ENCODE measurements around a stretch of chr1.

DNA sequence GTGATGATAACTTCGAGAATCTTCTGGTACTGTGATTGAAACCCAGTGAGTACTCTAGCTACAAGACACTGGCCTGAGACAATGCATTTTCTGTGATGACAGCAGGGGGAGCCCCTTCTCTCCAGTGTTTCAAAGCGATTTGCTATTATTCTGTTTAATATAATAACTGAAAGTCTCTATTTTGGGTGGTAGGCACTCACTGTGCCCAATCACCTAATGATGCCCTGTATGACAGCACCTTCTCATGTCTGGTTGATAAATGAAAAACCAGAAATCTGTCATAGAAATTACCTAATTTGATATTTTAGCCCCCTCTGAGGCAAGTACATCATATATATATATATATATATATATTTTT lies 12.0 kb downstream of the IRF2BP2 start:
- RRBS = no CpG with 5 or more reads among the region's 2 CpGs

- RRBS = no CpG with 5 or more reads among the region's 4 CpGs
Measured at GRCh38 chr1:234607784-234607970, 2.3 kb downstream of the IRF2BP2 start.

- RRBS = no CpG with 5 or more reads among the region's 8 CpGs
Measured at GRCh38 chr1:234617033-234617800, 7.2 kb upstream of the IRF2BP2 start.

- RRBS = no CpG with 5 or more reads among the region's 7 CpGs
Measured at GRCh38 chr1:234670936-234671284, 60.9 kb upstream of the IRF2BP2 start.

DNA sequence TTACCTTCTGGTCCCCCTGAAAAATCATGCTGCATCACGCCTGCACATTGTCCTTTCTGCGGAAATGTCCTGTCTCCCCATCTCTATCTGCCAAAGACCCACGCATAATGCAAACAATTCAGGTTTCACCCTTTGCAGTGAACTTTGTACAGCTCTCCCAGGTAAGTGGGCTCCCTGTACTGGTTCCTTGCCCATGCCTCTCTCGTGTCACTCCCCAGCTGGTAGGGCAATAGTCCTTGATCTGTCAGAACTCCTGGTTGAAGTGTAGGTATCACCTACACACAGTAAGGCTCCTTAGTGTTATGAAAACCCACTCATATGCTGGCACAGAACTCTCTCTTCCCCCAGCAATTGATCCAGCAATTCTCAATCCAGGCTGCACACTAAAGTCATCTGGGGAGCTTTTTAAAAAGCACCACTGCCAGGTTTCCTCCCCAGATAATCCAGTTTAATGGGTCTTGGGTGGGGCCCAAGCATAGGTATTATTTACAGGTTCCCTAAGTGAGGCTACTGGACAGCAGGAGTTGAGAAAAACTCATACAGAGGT lies 103.1 kb upstream of the IRF2BP2 start:
- RRBS = no CpG with 5 or more reads among the region's 4 CpGs

DNA sequence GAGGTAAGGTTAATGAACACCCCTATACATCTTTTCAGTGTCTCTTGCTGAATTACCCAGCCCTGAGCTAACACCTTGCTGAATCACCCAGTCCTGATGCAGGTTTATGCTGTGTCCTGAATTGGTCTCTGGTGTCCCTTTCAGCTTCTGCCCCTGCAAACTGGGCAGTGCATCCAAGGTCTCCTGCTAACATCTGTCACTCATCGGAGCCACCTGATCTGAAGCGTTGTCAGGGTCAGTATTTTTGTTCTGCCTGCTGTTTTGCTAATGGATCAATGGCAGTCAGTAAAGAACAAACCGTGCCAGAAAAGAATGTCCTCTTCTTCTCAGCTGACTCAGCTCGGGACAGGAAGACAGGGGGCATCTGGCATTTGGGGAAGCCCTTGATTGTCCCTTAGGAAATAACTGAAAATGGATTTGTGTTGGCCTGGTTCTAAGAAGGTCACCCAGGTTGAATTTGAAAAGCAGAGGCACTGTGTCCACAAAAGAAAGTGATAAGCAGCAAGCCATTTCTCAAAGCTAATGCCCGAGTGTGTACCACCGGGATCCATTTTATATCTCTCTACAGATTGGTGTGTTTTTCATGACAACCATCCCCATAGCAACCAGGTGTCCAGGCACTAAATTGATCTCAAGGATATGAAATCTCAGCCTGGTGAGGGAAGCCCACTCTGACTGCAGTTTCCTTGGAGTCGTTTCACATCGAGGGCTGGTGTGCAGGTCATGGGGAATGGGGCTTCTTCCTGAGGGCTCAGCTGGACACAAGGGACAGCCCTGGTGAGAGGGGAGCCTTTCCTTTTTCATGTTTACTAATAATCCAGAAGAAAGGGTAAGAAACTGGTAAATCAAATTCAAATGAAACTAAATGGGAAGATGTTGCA lies 109.7 kb upstream of the IRF2BP2 start:
- RRBS = no CpG with 5 or more reads among the region's 8 CpGs

DNA sequence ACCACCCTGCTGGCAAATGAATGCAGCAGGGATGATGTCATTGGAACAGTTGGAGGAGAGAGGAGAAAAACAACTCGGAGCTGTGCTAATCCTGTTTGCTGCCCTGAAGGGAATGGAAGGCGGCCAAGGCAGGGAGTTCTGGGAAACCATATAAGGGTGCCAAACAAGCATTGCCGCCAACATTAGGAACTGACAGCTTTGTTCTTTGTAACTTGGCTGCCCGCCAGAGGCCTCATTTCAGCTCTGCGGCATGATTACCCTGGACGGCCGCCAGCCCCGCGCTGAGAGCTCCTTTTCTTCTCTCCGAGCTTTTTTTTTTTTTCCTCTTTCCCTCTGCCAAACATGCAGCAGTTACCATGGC lies 114.2 kb upstream of the IRF2BP2 start:
- RRBS = no CpG with 5 or more reads among the region's 10 CpGs

DNA sequence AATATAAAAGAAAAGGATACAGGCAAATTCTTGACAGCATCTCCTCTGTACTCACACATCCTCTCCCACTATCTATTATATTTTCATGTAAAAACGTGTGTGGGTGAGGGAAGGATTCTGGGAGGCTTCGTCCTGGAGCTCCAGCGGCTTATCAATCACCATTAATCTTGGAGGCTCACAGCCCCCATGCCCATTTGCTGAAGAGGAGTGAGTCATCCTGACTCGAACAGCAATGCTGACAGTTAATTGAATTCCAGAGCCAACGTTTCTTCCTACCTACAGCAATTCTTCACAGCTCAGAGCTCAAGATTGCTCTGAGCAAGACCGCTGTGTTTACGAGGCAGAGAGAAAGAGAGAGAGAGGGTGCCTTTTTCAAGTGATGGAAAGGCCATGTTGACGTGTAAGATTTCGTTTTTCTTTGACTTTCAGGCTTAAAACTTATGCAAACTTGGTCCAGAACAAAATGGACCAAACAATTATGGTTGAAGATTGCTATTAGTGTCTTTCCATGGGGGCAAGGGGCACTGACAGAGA lies 135.8 kb upstream of the IRF2BP2 start:
- RRBS = no CpG with 5 or more reads among the region's 9 CpGs

DNA sequence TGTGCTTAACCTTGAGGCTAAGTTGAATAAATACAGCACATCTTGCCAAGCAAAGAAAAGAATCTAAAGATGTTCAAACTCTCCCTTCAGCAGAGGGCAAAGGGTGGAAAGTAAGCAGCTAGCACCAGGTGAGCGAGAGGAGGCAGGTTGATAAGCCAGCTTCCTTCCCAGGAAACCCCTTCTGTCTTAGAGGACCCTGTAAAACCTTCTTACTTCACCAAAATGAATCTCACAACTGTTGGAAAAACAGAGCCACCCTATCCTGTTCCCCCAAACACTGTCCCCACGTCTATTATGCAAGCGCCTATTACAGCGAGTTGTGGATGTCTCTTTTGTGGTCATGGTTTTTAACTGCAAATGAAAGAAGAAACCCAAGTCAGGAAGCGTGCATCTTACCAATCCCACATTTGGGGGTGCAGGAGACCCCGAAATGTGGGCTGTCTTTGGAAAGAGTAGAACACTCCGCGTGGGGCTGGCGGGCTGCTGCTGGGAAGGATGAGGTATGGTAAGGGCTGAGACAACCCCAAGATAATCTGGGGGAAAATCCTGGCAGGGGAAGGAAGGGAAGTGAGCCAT lies 168.2 kb upstream of the IRF2BP2 start:
- RRBS = no CpG with 5 or more reads among the region's 9 CpGs

GRCh38 chr1:234823270-234823888 lies 213.4 kb upstream of the IRF2BP2 start:
- RRBS = no CpG with 5 or more reads among the region's 14 CpGs

DNA sequence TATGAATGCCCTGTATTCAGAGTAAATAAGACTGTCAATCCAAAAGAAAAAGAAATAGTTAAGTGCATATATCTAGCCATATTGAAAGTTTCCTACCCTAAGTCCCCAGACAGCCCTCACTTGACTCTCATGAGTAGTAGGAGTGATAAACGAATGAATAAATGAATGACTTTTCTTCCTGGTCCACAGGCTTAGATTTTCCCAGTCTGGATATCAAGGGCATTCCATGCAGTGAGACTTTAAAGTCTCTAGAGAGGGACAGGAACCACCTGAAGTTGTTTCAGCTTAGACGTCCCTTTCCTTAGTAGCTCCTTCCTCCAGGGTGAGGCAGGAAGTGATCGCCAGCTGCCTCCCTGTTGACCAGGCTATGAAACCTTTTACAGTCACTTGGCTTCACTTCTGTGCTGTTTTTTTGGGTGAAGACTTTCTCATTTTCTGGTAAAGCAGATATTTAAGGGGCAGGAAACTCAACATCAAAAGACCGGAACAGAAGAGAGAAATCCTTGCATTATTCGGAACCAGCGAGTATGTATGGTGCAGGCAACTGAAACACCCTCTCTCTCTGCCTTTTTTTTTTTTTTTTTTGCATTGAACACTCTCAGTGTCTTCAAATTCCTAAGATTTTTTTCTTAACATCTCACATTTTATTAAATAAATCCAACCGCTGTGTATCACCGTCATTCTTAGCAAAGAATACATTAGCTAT lies 234.5 kb upstream of the IRF2BP2 start:
- RRBS = no CpG with 5 or more reads among the region's 8 CpGs

GRCh38 chr1:234885526-234886165 lies 243.0 kb downstream of the TOMM20 start:
- RRBS = no CpG with 5 or more reads among the region's 10 CpGs

DNA sequence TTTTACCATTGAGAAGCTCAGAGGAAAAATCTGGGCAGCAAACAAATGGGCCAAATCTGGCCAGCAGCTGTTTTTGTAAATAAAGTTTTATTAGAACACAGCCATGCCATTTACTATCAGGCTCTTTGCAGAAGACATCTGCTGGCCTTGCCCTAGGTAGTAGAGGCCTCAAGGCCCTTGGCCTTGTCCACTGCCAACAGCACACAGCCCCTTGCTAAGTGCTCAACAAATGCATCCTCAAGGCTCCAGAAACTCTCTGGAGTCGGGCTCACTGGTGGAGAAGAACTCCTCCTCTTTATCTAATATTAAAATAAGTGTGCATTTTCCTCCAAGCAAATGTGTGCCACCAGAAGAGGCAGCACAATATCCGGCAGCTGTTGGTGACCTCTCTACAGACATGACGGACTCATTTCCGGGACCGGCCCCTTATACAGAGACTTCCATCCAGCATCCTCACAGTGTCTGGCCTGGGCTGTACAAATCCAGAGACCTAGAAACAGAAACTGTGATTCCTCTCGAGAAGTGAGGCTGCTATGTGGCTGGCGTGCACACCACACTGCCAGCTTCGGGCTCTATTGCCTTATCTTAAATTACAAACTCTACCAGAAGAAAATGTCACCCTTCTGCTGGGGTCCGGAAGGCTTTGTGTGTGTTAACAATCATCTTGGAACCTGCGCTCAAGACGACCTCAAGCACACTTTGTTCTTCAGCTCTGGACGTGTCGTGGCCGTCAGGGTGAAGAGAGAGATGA lies 203.9 kb downstream of the TOMM20 start:
- RRBS = no CpG with 5 or more reads among the region's 14 CpGs

- RRBS = no CpG with 5 or more reads among the region's 2 CpGs
Measured at GRCh38 chr1:234933463-234934077, 195.1 kb downstream of the TOMM20 start.

DNA sequence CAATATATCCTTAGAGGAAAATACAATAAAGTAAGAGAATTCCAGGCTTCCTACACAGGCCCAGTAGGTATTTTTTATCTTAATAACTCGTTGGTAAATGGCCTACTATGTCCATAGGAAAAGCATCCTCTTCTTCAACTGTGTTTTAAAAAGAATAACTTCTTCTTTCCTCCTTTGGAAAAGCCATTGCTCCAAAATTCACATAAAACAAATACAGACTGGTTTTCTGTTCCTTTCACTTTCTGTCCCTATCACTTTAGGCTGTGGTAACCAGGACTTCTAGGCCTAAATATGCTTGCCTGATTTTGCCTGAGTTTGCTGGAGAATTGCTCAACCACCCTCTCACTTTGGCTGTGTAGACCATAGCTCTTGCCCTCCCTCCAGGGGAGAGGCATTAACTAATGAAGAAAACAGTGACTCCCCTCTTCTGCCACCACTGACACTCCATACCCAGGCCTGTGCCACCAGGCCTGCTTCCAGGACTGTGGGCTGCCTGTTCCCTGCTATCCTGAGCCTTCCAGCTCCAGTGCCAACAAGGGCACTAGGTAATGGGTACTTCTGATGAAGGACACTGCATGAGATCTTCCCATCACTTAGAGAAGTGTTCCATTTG lies 163.6 kb downstream of the TOMM20 start:
- RRBS = no CpG with 5 or more reads among the region's 1 CpG

DNA sequence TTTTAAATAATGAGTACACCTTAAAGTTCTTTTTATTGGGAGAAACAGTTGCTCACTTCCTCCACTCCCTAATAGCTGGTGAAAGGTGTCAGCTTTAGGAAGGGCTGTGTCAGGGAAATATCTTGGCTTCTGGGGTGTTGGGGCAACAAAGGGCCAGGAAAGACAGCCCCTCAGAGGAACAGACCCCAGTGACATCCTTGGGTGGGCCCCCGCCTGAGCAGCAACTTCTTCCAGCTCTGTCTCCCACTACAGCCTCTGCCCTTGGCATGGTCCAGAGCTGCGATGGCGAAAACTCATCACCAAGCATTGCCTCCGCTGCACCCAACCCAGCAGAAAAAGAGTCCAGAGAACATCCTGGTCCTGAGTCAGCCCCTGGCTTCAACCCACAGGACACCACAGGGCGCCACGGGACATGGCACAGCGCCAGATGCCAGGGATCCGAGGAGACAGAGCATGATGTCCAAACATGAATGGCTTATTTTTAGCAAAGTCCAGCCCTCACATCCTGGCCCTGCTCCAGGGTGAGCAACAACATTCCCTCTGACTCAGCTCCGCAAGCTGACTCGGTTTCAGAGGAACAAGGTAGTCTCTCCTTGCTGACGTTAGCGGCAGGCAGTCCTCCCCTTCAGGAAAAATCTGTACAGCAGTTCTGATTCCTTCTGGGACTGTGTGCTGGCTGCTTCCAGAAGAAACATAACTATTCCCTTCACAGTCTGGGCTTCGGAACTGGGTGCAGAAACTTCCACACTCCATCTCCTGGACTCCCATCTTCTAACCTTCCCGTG lies 131.5 kb downstream of the TOMM20 start:
- RRBS = no CpG with 5 or more reads among the region's 14 CpGs

DNA sequence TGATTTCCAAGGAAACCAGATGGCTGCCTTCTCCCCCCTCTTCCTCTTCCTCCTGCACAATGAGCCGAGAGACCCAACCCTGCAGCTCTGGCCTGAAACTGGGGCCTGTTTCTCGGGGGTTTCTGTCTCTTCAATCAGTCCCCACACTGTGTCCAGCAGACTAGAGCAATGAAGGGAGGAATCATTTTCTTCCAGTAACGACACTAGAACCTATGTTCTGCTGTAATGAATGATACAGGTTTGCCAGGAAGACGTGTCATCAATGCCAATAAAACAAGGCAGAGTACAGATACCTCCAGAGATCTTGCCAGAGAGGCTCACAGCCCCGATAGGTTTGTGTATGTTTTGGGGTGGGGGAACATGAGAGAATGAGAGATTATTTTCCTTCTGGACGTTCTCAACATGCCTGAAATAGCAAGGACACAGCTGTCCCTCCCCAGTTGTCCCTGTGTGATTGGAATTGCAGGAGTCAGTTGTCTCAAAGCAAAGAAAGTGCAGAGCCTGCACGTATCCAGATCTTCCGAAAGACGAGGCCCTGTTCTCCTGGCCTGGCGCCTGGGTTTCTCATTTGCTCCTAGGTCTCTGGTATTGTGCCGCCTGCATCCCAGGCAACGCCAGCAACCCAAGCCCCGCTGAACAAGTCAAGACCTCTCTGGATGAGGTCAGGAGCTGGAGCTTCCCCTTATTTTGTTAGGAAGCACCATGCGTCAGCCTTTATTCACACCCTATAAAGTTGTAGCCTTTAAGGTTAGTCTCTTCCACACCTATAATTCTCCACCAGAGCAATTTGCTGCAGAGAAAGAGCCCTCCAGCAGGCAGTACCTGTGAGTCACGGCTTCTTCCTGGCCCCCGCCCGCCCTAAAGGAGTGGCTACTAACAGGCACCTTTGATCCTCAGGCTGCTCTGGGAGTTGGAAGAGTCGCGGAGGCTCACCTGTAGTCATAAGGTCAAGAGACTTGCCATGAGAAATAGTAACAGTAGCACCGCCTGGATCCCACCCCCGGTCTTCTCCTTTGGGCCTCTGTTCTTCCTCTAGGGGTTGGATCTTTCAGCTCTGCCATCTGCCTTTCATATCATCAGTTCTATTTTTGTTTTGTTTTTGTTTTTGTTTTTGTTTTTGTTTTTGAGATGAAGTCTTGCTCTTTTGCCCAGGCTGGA lies 130.5 kb downstream of the TOMM20 start:
- RRBS = no CpG with 5 or more reads among the region's 21 CpGs

- RRBS = no CpG with 5 or more reads among the region's 8 CpGs
Measured at GRCh38 chr1:235010960-235011449, 117.6 kb downstream of the TOMM20 start.

DNA sequence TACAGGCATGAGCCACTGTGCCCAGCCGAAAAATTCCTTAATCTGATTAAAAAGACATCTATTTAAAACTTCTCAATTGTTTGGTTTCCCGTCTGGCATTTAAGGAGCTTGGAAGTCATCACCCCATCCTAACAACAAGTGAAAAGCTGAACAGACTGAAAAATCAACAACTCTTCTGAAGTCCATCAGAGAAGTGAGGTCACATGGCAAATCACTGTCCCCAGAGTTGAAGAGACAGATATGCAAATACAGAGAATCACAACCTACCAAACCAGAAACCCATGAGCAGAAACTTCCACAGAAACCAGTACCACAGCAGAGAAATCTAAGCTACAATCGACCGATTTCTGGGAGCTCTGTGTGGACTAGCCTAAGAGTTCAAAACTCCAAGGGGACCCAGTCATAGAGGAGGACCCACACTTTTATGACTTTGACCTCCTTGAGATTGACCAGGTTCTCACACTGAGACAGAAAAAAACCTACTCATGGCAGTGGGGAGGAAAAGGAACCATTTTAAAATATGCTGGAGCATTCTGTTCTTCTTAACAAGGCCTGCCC lies 93.8 kb downstream of the TOMM20 start:
- RRBS = no CpG with 5 or more reads among the region's 4 CpGs

DNA sequence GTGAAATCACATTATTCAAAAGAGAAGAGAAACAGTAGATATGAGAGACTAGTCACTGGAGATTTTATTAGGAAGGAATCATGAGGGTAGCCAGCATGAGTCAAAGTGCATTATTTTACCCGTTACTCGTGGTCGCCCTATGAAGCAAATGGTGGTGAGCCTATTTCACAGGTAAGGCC lies 52.8 kb downstream of the TOMM20 start:
- RRBS = no CpG with 5 or more reads among the region's 3 CpGs

Measured in non-pigmented ciliary epithelial cell (primary cell).